ENCODE data around the genes ZCCHC3, RBCK1, SRXN1, RSPO4 and SIRPG.

- PRO-cap = no peak
Observed at GRCh38 chr20:137548-138068, 4.8 kb upstream of the DEFB126 start.

- PRO-cap = bidirectional peak, plus-strand start at chr20:297272, minus-strand start at chr20:297214; bidirectional peak, plus-strand start at chr20:297584, minus-strand start at chr20:297389
Observed at GRCh38 chr20:296917-297841, at the start of gene ZCCHC3. ZCCHC3 (plus strand) TSS chr20:297570.

- PRO-cap = no peak
Observed at GRCh38 chr20:300159-300952, 3.0 kb downstream of the ZCCHC3 start.

DNA sequence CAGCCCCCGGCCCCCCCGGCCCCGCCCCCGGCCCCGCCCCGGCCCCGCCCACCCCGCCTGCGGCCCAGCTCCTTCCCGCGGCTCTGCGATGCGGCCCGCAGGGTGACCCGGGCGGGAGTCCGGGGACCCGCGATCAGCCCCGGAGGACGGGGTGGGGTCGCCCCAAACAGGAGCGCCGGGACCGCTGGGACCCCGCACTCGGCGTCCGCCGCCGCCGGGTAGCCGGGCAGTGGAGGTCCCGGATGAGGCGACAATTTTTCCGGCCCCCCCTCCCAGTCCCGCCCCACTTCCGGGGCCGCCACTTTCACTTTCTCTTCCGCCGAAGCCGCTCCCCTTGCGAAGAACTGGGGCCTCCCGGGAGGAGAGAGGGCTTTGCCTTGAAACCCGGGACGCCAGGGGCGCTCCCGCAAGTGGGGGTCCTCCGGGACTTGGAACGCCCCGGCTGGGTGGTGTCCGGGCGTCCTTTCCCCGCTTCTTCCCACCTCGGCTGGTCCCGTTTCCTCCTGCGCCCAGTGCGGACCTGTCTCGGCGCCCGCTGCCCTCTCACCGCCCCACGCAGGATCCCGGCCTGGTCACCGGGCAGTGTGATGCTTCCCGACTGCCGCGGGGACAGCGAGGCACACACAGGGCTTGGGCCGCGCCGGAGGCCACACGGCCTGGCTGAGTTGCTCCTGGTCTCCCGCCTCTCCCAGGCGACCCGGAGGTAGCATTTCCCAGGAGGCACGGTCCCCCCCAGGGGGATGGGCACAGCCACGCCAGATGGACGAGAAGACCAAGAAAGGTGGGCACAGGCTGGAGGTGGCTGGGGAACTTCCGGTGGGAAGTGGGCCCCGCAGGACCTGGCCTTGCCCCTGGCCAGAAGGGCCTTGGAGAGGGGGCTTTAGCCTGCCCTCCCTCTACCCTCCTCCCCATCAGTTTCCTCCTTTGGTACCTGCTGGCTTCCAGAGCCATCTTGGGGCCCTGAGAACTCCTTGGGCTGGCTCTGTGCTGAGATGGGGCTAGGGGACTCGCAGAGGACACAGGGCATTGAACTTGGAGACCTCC is at the start of gene RBCK1:
TSS of gene RBCK1 (plus strand) at position 301 of the 1,044 bp plus-strand sequence.
- PRO-cap = bidirectional peak, plus-strand start at position 100 of the sequence, minus-strand start outside the sequence; bidirectional peak, plus-strand start at position 307 of the sequence, minus-strand start at position 231 of the sequence

DNA sequence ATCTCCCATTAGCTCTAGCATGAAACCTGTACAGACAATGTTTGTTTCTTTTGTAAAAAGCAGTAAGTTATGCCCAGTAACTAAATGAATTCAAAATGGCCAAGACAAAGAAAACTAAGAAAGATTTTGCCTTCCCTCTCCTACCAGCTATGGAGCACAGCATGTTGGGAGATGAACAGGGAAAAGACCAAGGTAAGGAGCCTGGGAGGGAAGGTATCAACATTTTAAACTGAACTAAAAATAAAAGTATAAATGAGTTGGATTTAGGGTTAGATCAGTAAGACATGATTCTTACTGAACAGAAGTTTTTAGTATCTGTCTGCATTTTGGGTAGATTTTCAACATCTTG is 20.6 kb upstream of the TBC1D20 start:
- PRO-cap = no peak

- PRO-cap = no peak
Observed at GRCh38 chr20:568081-568652, 24.6 kb upstream of the CSNK2A1 start.

GRCh38 chr20:652814-653857 is at the start of gene SRXN1:
SRXN1 (minus strand) TSS chr20:653200.
- PRO-cap = bidirectional peak, plus-strand start at chr20:653477, minus-strand start at chr20:653198

GRCh38 chr20:1001723-1002985 is at the start of gene RSPO4:
RSPO4 (minus strand) TSS chr20:1002311.
- PRO-cap = no peak

DNA sequence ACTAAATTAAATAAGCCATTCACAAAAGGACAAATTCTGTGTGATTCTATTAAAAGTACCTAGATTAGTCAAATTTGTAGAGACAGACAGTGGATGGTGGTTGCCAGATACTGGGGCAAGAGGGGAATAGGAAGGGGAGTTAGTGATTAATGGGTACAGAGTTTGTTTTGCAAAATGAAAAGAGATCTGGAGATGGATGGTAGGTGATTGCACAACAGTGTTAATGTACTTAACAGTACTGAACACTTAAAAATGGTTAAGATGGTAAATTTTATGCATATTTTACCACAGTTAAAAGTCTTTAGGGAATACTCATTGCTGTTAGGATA is 11.6 kb downstream of the PSMF1 start:
- PRO-cap = no peak

DNA sequence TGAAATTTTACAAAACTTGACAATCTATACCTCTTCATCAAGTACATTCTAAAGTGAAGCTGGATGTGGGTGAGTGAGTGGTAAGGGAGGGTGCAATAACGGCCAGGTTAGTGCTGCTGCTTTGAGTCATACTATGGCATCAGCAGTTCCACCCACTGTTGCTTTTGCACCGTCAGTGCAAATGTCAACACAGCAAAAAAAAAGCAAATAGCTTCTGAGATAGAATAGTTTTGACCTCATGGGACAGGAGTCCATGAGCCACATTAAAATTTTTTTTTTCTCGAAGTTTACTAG is 31.8 kb downstream of the PSMF1 start:
- PRO-cap = no peak

DNA sequence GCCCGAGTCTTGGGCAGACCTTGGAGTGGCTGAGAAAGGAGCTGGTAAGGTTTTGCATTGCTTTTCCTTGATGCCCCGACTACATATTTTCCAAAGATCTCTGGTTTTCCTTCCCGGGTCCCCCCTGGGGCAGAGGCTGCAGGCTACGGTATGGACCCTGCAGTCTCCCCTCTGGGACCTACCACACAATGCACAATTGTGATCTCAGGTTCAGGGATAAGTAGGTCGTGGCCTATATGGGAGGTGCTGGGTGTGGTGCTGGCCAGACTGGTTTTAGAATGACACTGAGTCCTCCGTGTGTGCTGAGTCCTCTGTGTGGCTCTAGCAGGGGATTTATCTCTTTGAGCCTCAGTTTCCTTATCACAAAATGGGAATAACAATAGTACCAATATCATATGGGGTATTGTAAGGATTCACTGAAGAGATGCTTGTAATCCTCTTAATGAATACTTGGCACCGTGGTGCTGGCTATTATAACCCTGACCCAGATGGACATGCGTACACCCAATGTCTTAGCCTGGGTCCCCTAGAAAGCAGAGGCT is 425 bp downstream of the C20orf202 start:
- PRO-cap = no peak

DNA sequence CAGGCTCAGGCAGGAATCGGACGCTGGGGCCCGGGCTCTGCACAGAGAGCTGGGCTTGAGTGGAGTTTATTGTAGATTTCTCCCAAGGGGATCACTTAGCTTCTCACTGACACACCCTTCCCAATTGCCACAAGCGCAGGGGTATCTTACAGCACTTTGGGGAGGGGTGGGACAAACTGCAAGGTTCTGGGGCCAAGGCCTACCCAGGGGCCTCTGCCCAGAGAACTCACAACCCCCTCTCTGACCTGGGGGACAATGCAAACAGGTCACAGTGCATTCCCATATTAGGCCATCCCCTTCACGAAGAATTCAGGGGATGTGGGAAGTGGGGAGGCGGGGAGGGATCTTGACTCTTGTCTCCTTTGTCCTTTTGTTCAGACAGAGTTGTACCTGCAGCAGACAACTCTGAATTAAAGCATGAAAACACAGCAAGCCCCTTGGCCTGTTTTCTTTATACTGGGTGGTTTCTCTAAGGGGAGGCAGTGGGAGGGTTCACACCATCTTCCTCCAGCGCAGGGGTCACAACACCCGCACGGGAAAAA is 20.0 kb downstream of the SDCBP2 start:
- PRO-cap = no peak

- PRO-cap = no peak
Observed at GRCh38 chr20:1324535-1324993, 4.4 kb downstream of the SDCBP2 start.

- PRO-cap = no peak
Observed at GRCh38 chr20:1326868-1327736, 1.8 kb downstream of the SDCBP2 start.

- PRO-cap = no peak
Observed at GRCh38 chr20:1385666-1386515, 7.0 kb downstream of the FKBP1A start.

DNA sequence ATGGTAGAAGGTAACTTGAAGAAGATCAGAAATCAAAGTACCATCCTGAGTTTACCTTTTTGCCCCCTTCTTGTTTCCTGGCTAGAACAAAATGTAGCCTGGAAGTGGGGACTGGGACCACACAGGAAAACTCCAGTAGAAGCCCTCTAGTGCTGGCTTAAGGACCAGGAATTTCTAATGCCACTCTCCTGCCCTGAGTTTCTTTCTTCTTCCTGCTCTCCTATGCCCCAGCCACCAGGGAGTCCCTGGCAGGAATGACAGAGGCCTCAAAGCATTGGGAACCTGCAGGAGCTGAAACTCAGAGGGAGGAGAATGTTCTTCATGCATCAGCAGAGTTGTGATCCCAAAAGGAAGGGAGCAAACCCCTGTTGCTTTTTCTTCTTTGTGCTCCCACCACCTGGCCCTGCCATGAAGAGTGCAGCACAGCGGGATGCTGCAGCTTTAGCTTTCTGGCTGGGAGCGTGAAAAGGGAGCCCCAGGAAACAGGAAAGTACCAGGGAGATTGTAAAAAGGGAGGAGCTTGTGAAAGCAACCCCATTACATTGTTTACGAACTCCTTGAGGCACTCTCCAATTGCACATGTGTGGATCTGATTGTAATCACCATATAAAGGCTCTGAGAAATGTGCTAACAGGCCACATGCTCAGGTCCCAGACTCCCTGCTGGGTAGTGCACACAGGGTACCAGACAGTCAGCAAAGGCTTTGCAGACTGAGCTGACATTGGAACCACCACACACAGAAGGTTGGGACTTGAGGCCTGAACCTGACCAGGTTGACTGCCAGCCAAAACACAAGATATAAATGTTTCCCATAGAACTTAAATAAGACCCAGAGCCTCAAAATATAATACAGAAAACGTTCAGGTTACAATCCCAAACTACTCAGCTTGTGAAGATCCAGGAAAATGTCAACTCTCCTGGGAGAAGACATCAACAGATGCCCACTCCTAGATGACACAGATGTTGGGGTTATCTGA is 34.8 kb upstream of the FKBP1A start:
- PRO-cap = no peak

- PRO-cap = no peak
Observed at GRCh38 chr20:1489152-1490166, 1.8 kb downstream of the SIRPB2 start.

GRCh38 chr20:1657639-1658239 is at the start of gene SIRPG:
SIRPG (minus strand) TSS chr20:1657779.
- PRO-cap = no peak

DNA sequence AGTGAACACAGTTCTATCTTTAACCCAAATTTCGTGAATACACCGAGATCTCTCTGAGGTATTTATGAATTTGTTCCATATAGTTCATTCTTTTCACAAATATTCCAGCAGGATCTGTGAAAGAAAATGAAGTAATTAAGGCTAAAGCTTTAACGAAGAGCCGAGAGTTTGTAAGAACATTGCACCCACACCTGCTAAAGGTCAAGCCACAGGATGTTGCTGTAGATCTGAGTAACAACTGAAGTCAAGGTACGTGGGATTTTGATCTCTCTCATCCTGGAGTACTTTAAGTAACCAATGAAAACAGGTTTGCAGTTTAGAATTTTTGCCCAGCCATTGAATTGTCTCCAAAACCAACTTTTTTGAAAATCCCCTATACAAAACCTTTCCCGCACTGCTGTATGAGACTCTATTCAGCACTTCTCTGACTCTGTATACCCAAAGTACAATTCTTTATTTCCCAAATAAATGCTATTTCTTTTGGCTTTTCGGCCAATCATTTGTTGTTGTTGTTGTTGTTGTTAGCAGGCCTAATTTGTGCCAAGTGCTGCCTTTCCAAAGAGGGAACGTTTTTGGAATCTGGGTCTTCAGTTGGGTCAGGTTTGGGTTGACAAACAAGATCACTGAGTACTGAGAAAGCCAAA is 14.8 kb upstream of the SIRPG start:
- PRO-cap = no peak

- PRO-cap = no peak
Observed at GRCh38 chr20:1830161-1830722, 65.0 kb upstream of the SIRPA start.

Data from natural killer cell (primary cell).